Mesenchymal stem cell of adipose (primary cell): ENCODE measurements around the genes GRPEL2 and CSNK1A1.

DNA sequence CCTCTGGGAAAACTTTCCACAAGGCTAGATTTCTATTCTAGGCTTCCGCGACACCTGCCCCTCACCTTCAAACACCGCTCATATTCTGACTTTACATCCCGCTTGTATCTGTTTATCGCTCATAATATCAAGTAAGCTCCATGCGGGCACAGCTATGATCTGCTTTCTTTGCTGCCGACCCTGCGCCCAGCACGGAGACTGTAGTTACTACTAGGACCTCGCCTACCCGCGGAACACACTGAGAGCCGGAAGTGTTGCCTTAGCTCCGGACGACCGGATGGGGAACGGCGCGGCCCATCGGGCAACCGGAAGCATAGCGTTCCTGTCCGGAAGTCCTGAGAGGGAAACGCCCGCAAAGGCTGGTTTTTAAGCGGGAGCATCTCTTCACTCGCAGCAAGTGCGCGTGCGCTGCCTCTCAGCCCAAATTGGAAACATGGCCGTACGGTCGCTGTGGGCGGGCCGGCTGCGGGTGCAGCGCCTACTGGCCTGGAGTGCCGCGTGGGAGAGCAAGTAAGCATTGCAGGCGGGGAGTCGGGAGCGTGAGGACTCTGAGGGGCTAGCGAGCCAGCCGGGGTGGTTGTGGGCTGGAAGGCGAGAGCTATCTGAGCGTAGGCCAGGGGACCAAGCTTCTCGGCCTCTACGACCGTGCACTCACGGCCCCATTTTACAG, at the start of gene GRPEL2:
TSS of gene GRPEL2 (plus strand) at position 393 of the 670 bp plus-strand sequence.
- CAGE, long polyA plus RNA, result no peak

DNA sequence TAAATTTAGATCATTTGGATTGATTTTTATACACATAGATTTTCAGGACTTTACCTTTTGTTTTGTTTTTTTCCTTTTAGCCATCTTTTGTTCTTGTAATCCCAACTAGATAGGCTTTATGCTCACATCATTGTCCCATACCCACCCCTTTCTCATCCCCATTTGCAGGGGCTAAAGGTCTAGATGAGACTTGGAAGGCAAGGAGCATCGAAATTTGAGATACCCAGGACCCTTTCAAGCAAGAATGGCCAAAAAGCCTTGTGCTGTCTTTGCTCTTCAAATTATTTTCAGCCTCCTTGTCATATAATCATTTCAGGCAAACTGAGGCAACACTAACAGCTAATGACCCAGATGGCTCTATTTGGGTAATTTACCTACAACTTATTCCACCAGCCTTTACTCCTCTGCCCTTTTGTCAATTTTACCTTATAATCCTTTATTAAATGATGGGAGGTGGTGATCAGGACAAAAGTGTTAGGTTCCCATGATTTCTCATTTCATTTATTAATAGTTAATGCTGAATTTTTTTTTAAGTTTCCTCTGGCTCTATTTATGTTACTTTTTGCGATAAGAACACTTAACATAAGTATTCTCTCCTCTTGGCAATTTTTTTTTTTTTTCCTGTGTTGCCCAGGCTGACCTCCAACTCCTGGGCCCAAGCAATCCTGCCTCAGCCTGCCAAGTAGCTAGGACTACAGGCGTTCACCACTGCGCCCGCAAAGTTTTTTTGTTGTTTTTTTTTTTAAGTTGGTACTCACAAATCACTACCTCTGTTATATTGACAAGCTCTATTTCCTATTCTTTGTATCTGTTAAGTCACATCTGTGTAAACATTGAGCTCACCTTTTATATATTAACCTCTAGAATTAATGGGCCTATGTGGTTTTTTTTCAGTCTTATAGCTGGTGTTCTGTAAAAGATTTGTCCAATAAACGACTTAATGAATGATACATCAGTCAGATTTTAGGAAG, 5.8 kb upstream of the PCYOX1L start:
- CAGE, long polyA plus RNA, result no peak

- CAGE, long polyA plus RNA, result no peak
These were observed 2.2 kb upstream of the PCYOX1L start for GRCh38 chr5:149355438-149356257.

- CAGE, long polyA plus RNA, result no peak
These were observed 31.3 kb upstream of the IL17B start for GRCh38 chr5:149410078-149411200.

DNA sequence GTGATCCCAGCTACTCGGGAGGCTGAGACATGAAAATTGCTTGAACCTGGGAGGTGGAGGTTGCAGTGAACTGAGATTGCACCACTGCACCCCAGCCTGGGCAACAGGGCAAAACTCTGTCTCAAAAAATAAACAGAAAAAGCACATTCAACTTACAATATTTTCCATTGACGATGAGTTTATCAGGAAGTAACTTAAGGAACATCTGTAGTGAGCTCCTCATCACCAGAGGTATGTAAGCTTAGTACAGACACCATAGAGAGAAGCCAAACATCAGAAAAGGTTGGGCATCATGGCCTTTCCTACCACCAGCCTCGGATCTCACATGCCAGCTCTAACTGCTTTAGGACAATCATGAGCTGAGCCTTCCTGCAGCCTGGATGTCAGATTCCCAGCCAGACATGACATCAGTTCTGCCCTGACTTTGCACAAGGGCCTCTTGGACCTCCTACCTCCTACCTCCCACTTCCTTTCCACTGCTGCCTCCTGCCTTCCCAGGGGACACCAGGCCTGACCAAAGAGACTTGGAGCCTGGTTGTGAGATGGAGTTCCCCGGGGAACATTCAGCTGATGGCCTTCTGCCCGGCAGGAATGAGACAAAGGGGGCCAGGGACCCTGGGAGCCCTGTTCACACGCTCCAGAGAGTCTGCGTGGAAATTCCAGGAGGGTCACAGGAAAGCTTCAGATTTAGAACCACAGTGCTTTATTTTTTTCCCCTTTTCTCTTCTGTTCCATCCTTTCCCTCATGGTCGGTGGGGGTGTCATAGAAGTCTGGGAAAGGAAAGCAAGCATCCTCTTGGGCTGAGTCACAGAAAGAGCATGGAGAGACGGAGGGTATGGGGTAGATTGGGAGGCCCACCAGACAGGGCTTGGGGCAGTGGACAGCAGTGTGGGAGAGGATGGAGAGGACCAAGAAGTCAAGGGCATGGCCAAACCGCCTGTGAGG, 35.3 kb upstream of the IL17B start:
- CAGE, long polyA plus RNA, result no peak

GRCh38 chr5:149415079-149415869, 36.2 kb upstream of the IL17B start:
- CAGE, long polyA plus RNA, result no peak

DNA sequence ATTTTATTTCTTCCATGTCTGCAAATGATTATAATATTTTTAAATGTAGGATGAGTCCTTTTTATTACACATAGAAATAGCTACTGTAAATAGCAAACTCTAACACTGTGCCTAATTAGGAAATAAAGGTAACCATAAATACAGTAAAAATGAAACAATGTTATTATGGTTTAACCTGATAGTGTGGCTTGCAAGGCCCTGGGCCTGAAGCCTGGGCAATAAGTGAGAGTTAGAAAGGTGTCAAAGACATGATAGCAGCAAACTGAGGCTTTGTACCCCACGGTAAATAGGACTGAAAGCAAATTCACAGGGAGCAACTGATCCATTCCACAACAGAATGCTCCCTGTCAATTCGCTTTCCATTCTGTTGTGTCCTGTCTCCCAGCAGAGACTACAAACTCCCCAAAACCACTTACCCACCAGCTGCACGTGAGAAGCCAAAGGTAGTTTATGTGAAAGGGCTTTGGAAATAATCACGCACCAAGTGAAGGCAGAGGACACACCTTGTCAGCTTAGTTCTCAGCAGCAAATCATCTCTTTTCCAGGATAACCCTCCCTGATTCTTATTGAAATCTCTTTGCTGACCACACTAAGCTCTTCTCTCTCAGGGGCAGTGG, 46.5 kb upstream of the IL17B start:
- CAGE, long polyA plus RNA, result no peak

- CAGE, long polyA plus RNA, result no peak
These were observed 73.1 kb upstream of the IL17B start for GRCh38 chr5:149451801-149452915.

DNA sequence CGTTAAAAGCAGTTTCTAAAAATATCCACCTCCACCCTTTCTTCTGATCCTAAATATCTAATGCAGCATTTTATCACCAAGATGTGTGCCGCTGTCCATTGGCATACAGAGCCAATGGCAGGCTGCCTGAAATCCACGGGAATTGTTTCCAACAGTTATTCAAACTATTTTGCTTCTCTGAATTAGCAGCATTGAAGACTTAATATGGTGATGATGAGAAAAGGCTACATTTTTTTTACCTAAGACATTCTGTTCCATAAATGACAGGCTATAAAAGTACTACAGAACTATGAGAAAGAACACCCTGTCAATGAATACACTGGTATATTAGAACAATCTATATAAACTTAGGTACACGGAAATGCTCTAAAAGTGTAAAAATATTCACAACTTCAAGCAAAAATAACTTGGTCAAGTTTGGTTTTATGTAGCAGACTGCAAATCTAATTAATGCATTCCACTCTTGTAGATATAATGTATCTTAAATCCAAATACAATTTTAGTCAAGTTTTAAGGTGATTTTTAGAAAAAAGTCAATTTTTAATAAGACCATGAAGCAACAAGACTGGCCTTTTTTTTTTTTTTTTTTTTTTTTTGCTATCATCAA, 61.4 kb downstream of the CSNK1A1 start:
- CAGE, long polyA plus RNA, result no peak

DNA sequence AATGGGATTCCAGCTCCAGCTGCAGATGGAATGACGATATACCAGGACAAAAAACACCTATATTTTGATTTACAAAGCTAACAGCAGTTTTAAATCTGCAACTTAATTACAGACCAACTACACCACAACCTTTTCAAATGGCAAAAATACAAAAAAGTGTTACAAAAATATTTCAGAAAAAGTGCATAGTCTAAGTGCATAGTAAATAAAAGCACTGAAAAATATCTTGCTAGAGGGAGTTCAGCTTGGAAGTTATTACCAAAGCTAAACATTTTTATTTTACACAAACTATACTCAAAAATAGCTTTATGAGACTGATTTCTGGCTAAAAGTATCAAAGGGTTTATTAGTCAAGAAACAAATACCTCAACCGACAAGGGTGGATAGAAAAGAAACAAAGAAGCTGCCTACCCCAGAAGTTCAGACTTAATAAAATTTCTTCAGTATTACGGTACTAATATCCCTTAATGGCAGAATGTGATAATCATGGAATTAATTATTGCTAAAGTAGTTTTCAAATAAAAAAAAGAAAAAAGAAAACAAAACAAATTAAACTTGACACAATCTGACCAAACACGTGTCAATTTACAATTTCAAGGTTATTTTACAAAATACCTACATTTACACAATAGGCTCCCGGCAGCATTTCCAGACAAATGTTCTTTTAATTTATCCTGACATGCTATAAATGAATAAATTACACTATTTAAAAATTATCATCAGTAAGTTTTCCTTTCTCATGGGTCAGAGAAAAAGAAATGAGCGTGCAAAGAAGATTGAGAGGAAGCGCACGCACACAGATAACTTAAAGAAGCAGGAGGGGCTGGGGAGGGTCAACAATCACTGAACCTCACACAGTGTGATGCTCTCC, 56.3 kb downstream of the CSNK1A1 start:
- CAGE, long polyA plus RNA, result no peak

DNA sequence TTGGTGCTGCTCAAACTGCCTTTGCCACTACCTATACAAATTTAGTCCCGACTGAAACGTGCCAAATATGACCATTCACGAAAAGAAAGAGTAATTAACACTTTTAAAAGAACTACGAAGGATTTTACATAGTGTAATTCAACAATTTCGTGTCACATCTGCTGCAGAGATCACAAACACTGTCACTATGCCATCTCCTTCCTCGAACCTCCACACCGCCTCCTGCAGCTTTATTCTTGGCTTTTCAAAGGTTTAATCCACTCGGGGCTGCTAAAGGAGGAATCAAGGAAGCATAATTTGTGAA, 2.0 kb downstream of the CSNK1A1 start:
- CAGE, long polyA plus RNA, result no peak

DNA sequence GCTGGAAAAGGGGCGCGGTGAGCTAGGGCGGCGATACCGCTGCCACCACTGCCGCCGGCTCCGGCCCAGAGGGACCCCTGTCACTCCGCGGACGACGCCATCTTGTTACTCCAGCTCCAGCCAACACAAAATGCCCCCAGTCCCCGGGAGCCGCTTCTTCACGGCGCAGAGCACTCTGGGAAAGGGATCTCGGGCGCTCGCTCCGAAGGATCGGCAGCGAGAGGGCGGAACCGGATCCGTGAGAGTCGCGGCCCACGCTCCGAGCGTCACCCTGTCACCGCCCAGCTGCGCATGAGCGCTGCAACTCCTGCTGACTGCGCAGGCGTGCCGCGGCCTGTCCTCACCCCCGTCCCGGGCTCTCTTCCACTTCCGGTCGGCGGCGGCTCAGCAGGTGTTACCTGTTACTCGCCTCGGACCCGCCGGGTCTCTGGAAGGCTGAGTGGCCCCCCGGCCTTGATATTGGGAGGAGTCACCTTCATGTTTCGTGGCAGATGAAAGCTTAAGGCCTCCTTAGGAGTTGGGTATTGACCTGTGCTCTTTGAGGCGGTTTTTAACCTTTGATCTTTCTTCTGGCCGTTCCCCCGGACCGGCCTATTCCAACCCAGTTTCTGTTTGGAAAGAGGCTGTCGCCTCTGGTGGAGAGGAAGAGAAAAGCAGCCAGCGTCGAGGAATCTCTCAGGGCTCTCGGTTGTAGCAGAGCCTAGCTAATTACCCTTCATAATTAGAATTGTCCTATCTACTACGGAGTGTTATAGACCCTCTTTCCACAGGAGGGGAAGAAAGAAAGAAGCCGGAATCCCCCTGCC, at the start of gene CSNK1A1:
TSS of gene CSNK1A1 (minus strand) at position 180 of the 806 bp plus-strand sequence.
- CAGE, long polyA plus RNA, result no peak

GRCh38 chr5:149628625-149629541, 47.6 kb downstream of the ARHGEF37 start:
- CAGE, long polyA plus RNA, result no peak

DNA sequence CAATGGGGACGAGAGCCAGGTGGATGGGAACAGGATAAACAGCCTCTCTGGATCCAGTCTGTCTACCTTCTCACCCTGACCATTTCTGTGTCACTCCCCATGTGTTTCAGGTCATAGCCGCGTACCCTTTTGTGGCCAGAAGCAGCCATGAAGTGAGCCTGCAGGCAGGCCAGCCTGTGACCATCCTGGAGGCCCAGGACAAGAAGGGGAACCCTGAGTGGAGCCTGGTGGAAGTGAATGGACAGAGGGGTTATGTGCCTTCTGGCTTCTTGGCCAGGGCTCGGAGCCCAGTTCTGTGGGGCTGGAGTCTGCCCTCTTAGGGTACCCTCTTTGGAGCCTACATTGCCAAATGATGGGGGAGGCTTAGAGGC, 50.6 kb downstream of the ARHGEF37 start:
- CAGE, long polyA plus RNA, result no peak

GRCh38 chr5:149637898-149638126, 56.5 kb downstream of the ARHGEF37 start:
- CAGE, long polyA plus RNA, result no peak

- CAGE, long polyA plus RNA, result no peak
These were observed 288 bp downstream of the PPARGC1B start for GRCh38 chr5:149730500-149730696.

GRCh38 chr5:149794465-149794982, 64.4 kb downstream of the PPARGC1B start:
- CAGE, long polyA plus RNA, result no peak

DNA sequence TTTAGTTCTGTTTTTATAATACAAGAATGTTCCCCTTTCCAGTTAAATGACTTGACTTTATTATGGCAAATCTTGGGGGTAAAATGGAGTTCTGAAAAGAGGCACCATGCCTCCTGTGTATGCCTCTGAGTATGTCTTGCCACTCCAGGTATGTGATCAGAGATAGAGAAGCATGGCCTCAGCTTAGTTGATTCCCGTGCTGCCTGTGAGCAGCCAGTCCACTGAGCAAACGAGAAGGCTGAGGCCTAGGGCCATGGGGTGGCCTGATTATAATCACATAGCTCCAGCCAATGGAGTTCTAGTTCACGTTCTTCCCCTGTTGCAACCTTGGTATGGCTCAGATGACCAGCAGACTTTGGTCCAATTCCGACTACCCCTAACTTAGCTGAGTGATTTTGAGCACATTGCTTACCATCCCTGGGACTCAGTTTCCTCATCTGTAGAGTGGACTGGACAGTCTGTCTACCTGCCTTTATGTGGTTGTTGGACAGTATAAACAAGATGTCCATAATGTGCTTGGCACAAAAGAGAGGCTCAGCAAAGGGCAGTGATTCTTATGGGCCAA, 68.3 kb downstream of the PPARGC1B start:
- CAGE, long polyA plus RNA, result no peak

DNA sequence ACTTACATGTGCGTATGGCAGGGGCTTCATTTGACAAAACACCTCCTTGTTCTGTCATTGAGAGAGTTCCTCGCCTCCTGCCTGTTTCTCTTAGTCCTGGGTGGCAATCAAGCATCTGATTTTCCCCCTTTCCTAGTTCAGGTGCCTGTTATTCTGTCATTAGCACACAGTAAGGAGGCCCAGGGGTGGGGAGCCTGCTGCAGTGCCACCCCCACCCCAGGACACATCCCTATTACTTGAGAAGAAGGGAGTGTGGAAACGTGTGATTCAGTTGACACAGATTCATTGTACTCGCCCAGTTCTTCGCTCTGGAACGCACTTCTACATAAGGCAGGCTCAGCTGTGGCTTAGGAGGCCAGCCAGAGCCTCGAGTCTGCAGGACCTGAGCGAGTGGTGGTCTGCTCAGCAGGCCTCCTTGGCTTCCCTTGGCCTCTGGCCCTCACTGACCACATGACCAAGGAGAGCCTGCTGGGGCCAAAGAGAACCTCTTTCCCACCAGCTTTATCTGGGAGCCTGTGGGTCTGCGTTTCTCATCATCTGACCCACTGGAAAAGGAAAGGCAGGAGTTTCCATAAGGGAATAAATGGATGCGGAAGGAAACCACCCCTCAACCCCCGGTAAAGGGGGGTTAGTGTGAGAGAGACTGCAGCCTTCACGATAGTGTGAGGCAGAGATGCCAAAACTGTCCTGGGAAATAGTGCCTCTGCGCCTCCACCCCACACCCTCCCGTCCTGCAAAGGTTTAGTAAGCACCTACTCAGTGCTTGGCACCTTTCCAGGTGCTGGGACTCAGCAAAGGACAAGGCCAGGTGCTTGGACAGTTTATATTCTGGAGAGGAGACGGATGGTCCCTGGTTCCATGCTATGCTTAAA, 73.6 kb downstream of the PPARGC1B start:
- CAGE, long polyA plus RNA, result no peak

GRCh38 chr5:149841684-149842273, 102.8 kb downstream of the PDE6A start:
- CAGE, long polyA plus RNA, result no peak